Smooth muscle cell (in vitro differentiated cells): ENCODE data around the gene UCN3.

- RAMPAGE, long total RNA, result no peak
Observed at GRCh38 chr10:4703919-4704674, 121.9 kb upstream of the AKR1E2 start.

DNA sequence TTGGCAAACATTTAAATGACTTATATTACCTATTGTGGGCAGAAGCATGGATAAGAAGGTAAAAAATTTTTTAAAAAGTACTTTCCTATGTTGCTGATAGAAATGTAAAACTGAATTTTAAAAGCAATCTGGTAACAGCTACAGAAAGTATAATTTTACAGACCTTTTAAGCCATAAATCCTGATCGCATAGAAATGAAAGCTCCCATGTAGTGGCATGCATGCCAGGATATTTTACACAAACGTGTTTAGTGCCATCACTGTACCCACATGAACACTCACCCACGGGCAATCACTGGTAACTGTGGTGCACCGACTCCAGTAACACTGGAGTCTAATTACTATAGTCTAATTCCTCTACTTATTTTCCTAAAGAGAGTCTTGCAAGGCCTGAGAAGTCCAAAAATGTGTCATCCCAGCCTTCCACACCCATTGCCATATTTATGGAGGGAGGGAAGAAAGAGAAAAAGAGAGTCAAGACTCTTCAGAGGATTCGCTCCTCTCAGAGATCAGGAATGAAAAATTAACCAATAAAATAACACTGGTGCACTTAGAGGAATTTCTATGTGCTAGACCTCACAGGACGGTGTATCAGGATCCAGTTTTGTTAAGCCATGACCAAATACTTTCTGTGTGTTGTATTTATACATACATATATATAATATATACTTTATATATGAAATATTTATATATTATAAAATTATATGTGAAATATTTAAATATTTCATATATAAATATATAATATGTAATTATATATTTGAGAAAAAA is 48.9 kb upstream of the AKR1C1 start:
- RAMPAGE, long total RNA, result no peak

DNA sequence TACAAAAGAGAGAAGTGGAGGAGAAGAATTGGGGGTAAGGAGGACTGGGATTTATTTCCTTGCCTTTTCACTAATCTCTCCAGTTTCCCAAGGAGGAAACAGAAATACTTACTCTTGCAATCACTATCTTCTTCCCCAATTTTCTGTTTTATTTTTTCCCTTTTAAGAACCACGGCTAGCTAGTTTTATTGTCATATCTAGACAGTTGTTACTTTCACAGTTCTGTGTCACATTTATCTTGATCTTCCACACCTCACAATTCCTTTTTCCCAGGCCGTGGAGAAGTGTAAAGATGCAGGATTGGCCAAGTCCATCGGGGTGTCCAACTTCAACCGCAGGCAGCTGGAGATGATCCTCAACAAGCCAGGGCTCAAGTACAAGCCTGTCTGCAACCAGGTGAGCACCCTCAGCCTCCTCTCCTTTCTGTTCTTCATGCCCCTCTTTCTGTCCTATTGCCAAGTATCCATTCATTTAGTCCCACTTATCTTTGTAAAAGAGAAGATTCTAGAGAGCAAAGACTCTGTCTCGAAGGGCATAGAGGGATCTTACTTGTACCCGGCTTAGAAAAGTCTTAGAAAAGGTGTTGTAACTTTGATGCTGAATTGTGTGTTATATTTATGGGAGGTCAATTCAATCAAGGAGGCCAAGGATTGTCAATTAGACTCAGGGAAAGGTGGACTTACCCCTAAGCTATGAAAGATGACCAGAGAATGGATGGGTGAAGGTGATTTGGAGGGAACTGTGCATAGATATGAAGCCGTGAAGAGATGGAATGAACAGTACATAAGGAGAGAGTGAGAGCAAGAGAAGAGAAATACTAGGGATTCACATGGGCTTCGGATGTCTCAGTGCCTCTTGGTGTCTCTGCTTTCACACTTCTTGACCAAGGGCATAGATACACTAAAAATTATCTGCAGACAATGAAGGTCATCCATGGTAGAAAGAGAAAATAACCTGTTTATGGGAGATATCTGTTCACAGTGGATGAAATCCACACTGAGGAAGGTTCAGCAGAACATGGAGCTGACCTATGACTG is 5.7 kb downstream of the AKR1C1 start:
- RAMPAGE, long total RNA, result no peak

- RAMPAGE, long total RNA, result no peak
Observed at GRCh38 chr10:5101867-5102584, 7.8 kb downstream of the AKR1C3 start.

DNA sequence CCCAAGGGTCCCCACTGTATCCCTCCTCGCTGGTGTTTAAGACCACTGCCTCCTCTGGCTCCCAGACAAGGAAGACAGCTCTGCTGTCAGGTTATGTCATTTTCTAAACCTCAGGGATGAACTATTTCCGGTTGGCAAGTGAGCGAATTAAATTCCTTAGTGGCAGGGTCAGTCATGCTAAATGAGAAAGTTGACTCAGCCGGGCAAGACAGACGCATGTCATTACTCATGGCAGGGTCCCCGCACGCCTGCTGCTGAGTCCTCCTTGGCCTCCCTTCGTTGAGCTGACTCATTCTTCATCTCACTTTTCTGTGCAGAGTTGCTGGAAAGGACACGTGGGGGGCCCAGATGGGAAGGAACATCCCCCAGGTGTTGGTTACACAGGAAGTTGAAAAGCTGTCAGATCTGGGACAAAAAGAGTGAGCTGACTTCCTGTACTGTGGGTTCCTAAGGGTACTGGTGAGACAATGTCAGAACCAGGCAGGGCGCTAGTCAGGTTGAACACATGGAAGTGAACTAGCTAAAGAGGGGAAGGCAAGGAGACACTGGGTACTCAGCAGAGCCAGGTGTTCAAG is 47.1 kb upstream of the UCN3 start:
- RAMPAGE, long total RNA, result no peak

DNA sequence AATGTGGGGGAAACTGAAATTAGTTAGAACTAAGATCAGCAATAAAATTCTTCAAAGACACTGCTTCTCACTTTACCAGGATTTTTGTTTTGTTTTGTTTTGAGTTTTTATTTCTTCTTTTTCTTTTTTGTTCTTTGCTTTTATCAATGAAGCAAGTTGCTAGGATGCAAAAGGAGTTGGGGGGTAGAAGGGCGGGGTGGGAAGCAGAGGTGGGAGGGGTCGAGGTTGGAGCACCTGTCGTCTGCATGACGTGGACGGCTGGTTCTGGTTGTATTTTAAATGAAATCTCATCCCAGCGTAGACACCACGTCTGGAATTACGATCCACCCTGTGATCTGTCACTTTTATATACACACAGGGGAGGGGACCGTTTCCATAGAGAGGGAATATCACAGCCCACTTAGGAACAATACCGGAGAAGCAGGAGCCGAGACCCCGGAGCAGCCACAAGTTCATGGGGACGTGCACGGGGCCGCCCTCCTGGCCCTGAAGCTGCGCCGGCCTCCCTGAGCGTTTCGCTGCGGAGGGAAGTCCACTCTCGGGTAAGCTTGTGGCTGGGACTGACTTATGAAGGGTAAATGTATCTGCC is at the start of gene UCN3:
UCN3 (plus strand) TSS at position 278 of the 589 bp plus-strand sequence.
- RAMPAGE, long total RNA, result no peak

- RAMPAGE, long total RNA, result no peak
Observed at GRCh38 chr10:5547549-5548900, 23.3 kb downstream of the CALML3 start.

DNA sequence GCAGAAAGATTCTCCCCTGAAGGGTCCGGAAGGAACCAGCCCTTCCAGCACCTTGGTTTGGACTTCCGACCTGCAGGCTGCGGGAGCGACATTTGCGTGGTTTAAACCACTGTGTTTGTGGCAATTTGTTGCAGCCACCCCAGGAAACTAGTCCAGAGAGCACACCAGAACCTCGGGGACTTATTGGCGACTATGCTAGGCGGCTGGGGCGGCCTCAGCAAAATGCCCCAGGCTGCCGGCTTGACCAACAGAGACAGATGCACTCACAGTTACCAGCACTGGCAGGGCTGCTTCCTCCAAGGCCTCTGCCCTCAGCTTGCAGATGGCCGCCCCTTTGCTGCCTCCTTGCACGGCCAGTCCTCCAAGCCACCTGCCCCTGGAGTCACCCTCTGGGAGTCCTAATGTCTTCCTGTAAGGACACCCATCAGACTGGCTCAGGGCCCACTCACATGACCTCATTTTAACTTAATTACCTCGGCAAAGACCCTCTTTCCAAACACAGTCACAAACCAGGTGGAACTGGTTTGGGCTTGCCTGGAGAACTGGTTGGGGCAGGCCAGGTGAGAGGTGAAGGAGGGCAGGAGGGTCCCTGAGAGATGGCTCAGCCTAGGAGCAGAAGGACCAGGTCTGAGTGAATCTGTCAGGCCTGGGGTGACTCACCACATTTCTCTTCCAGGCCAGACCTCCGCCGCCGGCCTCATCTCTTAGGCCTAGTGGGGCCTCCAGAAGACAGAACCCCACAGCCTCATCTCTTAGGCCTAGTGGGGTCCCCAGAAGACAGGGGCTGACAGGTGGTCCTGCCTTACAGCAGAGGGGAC is 26.2 kb downstream of the CALML3 start:
- RAMPAGE, long total RNA, result start-site peak on the minus strand centred at position 404 of the sequence, 66 bp wide, 17 and 11 reads in 2 replicates

GRCh38 chr10:5559679-5560103 is 34.9 kb downstream of the CALML3 start:
- RAMPAGE, long total RNA, result no peak

- RAMPAGE, long total RNA, result start-site peak on the minus strand at chr10:5596096-5596103, 28 and 24 reads in 2 replicates; start-site peak on the plus strand at chr10:5596270-5596407, 93 and 37 reads in 2 replicates
Observed at GRCh38 chr10:5595647-5596560, 70.5 kb downstream of the ASB13 start.

GRCh38 chr10:5611834-5612198 is 54.6 kb downstream of the ASB13 start:
- RAMPAGE, long total RNA, result no peak

DNA sequence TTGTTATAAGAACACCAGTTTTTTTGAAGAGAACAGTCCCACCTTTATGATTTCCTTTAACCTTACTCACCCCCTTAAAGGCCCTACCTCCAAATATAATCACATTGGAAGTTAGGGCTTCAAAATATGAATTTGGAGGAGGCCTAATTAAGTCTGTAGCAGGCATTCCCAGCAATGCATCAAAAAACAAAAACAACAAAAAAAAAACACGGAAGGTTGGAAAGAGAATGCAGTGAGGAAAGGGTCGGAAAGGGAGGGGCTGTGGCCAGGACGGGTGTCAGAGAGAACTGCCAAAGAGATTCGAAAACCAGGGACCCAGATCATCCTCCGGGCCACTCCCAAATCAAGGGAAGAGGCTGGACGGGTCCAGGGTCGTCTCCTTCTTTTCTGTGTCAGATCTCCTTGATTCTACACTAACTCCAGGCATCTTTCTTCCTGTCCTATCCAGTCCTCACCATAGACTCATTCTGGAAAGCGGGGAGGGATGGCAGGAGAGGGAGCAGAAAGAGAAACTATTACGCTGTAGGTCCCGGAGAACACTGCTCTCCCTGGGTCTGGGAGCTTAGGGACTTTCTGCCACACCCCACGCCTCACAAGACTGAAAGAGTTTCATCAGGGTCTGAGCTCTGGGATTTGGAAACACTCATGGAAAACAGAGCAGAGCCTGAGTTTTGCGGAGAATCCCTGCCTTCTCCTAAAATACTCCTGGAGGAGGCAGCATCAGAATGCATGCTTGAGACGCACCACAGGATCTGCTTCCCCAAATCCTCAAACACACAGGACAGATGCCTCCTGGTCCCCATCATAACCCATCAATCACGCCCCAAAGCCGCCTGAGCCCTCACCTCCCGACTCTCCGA is 38.2 kb downstream of the ASB13 start:
- RAMPAGE, long total RNA, result no peak

GRCh38 chr10:5665376-5665753 is 1.0 kb downstream of the ASB13 start:
- RAMPAGE, long total RNA, result no peak

- RAMPAGE, long total RNA, result no peak
Observed at GRCh38 chr10:5766410-5766972, 46.7 kb downstream of the GDI2 start.

DNA sequence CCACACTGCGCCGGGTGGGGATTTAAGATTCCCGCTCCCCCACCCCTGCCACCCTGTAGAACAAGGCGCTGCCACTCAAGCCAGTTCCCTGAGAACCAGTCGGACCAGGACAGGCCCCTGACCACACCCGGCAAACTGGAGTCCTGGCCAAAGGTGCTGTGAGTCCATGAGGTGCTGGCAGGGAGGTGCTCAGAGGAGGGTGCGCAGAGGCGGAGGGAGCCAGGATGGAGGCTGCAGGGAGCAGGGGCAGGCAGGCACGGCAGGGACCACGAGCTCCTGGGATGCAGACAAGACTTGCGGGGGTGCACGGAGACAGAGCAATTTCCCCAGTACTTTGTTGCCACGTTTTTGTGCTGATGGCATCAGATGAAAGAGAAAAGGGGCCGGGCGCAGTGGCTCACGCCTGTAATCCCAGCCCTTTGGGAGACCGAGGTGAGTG is 19.8 kb upstream of the GDI2 start:
- RAMPAGE, long total RNA, result no peak

GRCh38 chr10:5890407-5891449 is 685 bp downstream of the FBH1 start:
- RAMPAGE, long total RNA, result no peak

- RAMPAGE, long total RNA, result no peak
Observed at GRCh38 chr10:5894555-5895470, 4.8 kb downstream of the FBH1 start.

- RAMPAGE, long total RNA, result no peak
Observed at GRCh38 chr10:6105829-6106488, 17.1 kb downstream of the RBM17 start.

DNA sequence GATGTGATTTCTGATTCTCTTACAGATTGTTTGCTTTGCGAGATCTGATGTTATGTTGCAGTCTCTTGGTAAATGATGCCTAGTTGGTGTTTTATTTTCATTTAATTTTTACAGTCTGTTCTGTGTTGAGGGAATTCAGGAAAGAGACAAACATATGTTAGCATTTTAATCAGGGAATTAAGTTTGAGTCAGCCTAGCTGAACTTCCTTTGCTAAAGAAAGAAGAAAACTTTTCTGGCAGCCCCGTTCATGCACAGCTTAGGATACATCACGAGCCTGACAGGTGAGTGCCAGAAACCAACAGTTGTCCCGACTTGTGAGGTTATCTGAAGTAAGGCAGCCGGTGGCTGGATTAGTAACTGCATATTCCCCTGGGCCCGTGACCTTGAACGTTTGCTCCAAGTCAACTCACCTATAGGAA is 24.0 kb downstream of the RBM17 start:
- RAMPAGE, long total RNA, result no peak

GRCh38 chr10:6175156-6176179 is 27.3 kb upstream of the PFKFB3 start:
- RAMPAGE, long total RNA, result no peak